ENCODE measurements around a stretch of chr12.

DNA sequence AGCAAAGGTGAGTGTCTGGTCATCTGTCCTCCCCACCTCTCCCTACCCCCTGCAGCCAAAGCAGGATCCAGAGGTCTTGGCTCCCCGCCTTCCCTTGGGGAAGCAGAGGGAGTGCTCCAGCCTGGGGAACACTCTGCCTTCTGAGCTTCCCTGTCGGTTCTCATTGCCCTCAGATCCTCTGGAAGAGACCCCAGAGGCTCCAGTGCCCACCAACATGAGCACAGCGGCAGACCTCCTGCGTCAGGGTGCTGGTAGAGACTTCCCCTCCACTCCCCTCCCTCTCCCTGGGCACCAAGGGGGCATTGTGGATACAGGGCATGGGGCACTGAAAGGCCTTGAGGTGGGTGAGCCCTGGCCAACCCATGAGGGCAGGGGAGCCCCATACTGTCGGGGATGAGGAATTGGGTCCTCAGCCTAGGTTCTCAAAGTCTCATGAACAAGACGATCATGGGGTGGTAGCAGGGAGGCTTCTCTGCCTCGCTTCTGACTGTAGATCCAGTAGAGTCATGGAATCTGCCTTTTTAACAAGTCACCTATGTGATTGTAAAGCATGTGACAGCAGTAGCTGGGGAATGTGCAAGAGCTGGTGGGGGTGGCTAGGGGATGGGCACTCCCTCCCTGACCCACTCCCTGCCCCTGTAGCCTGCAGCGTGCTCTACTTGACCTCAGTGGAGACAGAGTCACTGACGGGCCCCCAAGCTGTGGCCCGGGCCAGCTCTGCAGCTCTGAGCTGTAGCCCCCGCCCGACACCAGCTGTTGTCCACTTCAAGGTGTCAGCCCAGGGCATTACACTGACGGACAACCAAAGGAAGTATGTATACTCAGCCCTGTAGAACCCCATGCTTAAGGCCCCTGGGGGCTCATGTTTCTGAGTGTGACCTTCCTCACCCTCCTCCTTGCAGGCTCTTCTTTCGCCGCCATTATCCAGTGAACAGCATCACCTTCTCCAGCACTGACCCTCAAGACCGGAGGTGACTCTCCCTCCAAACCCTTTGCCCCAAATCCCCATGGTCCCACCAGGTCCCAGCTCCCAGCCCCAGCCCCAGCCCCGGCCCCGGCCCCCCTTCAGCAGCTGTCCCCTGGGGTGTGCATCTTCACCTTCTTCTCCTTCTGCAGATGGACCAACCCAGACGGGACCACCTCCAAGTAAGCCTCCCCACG lies 13.0 kb downstream of the TNS2 start:
- PRO-cap, 5 experiments: no peak in any of the 5 experiments
- RAMPAGE, long total RNA, 2 experiments: no peak in any of the 2 experiments
- RRBS: 57% methylated on average over 1 of the region's 20 CpGs

DNA sequence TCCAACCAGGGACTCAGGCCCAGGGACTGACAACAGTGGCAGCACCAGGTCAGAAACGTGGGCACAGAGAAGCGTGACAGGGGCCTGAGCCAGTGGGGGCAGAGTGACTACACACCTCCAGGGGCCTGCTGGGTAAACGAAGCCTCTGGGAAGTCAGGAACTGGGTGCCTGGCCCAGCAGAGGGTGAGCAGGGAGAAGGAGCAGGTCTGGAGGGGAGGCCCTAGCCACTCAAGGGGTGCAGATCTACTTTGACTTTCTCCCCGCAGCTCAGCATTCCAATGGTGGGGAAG lies 13.6 kb downstream of the SPRYD3 start:
- PRO-cap, 5 experiments: no peak in any of the 5 experiments
- RAMPAGE, long total RNA, 2 experiments: no peak in any of the 2 experiments
- RRBS: no CpG with 5 or more reads among the region's 4 CpGs

DNA sequence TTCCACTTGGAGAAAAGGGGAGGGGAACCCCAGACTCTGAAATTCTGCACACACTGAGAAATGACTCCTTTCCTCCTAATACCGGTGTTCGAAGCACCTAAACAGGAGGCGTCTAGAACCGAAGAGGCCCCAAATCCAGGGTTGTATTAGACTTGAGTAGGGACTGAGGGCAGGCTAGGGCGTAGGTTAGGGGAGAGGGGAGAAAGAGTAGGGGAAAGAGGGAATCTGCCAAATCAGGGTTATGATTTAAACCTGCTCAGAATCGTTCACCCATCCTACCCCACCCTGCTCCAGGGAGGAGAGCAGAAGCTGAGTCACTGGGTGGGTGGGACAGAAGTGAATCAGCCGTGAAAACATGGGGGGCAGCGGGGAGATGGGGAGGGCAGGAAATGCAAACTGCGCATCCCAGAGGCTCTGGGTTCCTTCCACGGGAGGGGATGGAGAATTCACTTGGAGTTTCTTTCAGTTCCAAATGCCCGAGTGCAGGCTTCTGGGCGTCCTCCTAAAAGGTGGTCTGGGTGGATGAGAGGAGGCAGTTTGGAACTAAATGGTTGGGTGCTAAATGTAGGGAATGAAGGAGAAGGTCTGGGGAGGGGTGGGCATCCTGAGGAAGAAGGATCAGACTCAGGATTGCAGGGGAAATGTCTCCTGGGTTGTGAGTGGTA lies 1.1 kb downstream of the IGFBP6 start:
- PRO-cap, 5 experiments: peak in 1 of 5 experiments; most common minus-strand start position 304 of the sequence (in 1)
- RAMPAGE, long total RNA, 2 experiments: no peak in any of the 2 experiments
- RRBS: no CpG with 5 or more reads among the region's 12 CpGs

- PRO-cap, 5 experiments: no peak in any of the 5 experiments
- RAMPAGE, long total RNA, 2 experiments: no peak in any of the 2 experiments
- RRBS: no CpG with 5 or more reads among the region's 20 CpGs
Measured at GRCh38 chr12:53171167-53172334, 9.0 kb upstream of the ZNF740 start.

DNA sequence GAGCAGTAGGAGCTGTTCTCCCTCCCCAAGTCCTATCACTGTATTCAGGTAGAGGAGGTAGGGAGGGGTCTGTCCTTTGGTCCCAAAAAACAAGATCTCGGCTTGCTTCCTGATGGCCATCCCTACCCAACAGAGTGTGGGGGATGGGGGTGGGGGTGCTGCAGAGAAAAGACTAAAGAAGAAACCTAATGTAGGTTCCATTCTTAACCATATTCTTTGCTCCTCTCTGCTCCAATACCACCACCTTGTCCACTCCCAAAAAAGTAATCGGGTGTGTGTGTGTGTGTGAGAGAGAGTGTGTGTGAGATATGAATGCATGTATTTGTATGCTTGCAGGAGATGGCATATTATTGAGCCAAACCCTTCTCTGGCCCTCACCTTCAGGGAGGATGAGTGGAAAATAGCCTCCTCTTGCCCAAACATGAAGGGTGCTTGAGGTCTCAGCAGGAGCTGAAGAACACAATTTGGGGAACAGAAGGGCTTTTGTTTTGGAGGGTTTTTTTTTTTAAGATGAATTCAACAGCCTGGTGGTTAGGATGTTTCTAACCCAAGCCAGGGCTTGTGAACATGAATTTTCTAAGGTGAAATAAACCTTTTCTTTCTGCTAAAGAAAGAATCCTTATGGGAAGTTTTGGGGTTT lies 8.0 kb upstream of the CSAD start:
- PRO-cap, 5 experiments: peak in 1 of 5 experiments; most common plus-strand start position 132 of the sequence (in 1)
- RAMPAGE, long total RNA, 2 experiments: no peak in any of the 2 experiments
- RRBS: no CpG with 5 or more reads among the region's 2 CpGs

DNA sequence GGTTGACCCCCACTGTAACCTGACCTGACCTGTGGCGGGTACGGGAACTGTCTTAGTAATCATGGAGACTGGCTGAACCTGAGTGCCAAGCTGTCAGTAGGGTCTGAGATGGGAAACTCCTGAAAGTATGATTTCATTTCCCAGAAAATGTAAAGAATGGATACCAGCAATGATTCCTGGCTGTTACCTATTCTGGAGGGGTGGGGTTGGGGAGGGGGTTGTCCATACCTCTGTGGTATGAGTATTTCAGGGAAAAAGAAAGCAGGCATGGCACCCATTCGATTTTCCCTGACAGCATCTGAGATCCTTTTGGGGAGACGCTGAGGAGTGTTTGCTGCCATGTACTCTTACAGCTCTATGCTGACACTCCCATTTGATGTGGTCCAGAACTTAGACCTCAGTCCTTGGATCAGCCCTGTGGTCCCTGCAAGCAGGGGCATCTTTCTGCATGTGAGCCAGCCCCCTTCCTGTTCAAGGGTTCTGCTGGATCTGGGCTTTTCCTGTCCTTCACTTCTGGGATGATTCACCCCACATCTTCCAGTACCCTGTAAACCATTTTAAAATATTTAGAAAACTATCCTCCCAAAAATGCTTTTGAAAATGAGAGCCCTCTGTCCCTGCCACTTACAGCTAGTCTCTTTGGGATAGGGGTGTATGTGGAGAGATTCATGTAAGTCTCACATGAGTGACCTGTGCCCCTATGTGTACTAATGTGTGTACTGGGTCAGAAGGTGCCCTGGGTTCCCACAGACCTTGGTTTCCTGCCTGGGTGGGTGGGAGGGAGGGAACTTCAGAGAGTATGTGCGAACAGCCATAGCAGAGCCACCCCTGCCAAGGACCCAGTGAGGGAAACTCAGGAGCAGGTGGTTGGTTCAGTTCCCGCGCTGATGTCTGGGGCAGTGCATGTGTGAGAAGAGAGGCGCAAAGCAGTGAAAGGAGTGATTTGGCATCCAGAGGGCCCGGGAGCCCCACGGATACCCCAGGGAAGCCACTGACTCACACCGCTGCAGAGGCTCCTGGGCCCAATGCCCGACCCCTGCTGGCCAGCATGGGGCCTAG lies 8.9 kb upstream of the CSAD start:
- PRO-cap, 5 experiments: no peak in any of the 5 experiments
- RAMPAGE, long total RNA, 2 experiments: no peak in any of the 2 experiments
- RRBS: no CpG with 5 or more reads among the region's 12 CpGs

- PRO-cap, 5 experiments: no peak in any of the 5 experiments
- RAMPAGE, long total RNA, 2 experiments: no peak in any of the 2 experiments
- RRBS: no CpG with 5 or more reads among the region's 7 CpGs
Measured at GRCh38 chr12:53191109-53191504, 10.4 kb upstream of the CSAD start.

DNA sequence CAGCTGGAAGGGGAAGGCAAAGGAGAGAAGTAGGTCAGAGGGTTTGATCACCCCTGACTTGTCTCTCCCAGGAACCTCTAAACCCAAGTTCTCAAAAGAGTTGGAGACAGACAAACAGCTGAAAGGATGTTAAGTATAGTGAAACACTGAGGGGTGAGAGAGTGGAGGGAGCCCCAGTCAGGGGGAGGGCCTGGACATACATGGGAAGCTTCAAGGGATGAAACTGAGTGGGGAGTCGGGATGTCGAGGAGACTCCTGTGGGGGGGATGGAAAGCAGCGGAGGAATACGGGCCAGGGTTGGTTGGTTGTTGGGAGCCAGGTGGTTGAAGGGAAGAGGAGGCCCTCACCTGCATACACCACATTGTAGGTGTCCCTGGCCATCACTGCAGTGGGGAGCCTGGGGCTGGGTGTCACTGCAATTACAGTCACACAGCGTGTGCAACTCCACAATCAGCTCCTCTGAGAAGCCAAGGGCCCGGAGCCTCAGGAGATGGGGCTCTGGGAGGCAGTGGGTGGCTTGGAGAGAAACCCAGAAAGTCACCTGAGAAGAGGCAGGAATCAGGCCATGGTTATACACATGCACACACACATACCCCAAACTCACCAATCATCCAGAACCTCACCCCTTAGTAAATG lies 12.8 kb upstream of the CSAD start:
- PRO-cap, 5 experiments: no peak in any of the 5 experiments
- RAMPAGE, long total RNA, 2 experiments: no peak in any of the 2 experiments
- RRBS: no CpG with 5 or more reads among the region's 6 CpGs

DNA sequence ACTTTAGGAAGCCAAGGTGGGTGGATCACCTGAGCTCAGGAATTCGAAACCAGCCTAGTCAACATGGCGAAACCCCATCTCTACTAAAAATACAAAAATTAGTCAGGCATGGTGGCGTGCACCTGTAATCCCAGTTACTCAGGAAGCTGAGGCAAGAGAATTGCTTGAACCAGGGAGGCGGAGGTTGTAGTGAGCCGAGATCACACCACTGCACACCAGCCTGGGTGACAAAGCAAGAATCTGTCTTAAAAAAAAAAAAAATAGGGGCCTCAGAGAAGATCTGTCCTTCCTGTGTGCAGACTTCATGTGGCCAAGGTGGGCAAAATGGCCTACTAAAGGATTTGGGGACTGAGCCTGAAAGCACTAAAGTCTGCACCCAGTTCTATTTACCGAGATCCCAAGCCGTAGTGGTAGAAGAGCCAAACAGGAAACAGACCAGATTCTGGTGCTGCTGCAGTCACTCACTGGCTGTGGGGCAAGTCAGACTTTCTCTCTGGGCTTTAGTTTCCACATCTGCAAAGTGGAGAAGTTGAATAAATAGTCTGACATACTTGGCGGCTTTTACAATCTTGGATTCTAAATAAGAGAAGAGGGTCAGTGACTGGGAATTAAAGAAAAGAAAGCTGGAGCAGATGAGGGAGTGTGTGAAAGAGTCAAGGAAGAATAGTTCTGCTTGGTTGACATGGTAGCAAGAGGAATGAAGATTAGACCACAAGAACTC lies 6.2 kb downstream of the ITGB7 start:
- PRO-cap, 5 experiments: no peak in any of the 5 experiments
- RAMPAGE, long total RNA, 2 experiments: no peak in any of the 2 experiments
- RRBS: no CpG with 5 or more reads among the region's 8 CpGs

- PRO-cap, 5 experiments: no peak in any of the 5 experiments
- RAMPAGE, long total RNA, 2 experiments: no peak in any of the 2 experiments
- RRBS: no CpG with 5 or more reads among the region's 6 CpGs
Measured at GRCh38 chr12:53220566-53220792, 11.5 kb downstream of the RARG start.

GRCh38 chr12:53324420-53324661 lies 2.9 kb upstream of the AAAS start:
- PRO-cap, 5 experiments: no peak in any of the 5 experiments
- RAMPAGE, long total RNA, 2 experiments: no peak in any of the 2 experiments
- RRBS: no CpG with 5 or more reads among the region's 7 CpGs

DNA sequence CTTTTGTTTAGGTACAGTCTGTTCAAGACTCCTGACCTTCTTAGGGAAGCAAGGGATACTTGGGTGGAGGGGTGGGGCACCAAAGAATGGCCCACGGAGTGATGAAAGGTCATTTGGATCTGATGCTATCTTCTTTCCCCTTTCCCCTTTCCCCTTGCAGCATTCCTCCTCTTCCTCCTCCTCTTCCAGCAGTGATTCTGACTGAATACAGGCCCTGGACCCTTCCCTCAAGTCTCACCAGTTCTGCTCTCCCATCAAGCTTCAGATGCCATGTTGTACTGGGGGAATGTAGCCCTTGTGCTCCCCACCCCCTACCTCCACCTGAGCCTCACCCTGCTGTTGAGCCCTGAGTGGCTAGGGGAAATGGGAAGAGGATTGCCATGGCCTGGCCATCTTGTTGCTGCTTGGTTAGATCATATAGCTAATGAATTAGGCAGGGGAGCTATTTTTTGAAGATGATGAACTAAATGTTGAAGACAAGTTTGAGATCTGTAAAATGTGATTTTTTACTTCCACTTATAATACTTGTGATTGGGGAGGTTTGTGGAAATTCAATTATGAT lies 4.4 kb downstream of the PRR13 start:
- PRO-cap, 5 experiments: no peak in any of the 5 experiments
- RAMPAGE, long total RNA, 2 experiments: no peak in any of the 2 experiments
- RRBS: no CpG with 5 or more reads among the region's 1 CpG

- PRO-cap, 5 experiments: no peak in any of the 5 experiments
- RAMPAGE, long total RNA, 2 experiments: no peak in any of the 2 experiments
- RRBS: no CpG with 5 or more reads among the region's 9 CpGs
Measured at GRCh38 chr12:53453918-53455174, 2.4 kb downstream of the PCBP2 start.

DNA sequence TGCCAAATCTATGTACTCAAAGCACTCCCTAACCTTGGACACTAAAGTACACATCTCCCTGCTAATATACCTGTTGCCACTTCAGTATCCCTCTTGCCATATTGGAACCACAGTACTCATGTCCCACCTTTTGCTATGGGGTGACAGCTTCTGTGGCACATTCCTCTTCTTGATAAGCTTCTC lies 16.1 kb downstream of the MAP3K12 start:
- PRO-cap, 5 experiments: no peak in any of the 5 experiments
- RAMPAGE, long total RNA, 2 experiments: no peak in any of the 2 experiments

GRCh38 chr12:53500579-53500867 lies 560 bp upstream of the TARBP2 start:
- PRO-cap, 5 experiments: peak in 5 of 5 experiments; most common minus-strand start chr12:53500673 (in 5)
- RAMPAGE, long total RNA, 2 experiments: no peak in any of the 2 experiments
- RRBS: 1% methylated on average over 6 of the region's 14 CpGs

GRCh38 chr12:53505147-53505749 lies 2.0 kb downstream of the NPFF start:
- PRO-cap, 5 experiments: no peak in any of the 5 experiments
- RAMPAGE, long total RNA, 2 experiments: no peak in any of the 2 experiments
- RRBS: 72% methylated on average over 2 of the region's 17 CpGs

- PRO-cap, 5 experiments: no peak in any of the 5 experiments
- RAMPAGE, long total RNA, 2 experiments: no peak in any of the 2 experiments
- RRBS: no CpG with 5 or more reads among the region's 5 CpGs
Measured at GRCh38 chr12:53514105-53514673, 6.9 kb upstream of the NPFF start.

DNA sequence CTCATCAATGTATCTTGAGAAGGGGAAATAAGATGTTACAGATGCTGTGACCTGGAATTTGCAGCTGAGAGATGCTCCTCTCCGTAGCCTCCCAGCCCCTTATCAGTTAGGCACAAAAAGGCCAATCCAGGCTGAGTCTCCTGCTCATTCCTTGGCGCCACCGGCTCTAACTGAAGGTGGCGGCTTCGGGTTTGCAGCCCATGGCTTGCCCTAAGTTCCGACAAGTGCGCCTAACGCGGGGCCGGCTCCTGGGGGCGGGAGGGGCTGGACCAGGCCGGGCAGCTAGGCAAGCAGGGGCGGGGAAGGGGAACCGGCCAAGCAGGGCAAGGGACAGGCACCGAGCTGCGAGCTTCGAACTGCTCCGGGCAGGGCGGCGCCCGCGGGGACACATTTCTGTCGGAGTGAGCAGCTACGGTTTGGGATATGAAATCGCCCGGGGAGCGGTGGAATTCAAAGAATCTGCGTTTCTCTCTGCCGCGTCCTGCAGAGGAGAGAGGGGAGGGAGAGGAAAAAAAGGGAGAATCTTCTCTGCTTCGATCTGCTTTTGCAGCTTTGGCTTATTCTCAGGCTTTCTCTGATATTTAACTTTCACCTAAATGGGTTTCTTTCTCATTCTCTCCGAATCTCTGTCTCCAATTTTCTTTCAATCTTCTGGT lies 1.7 kb upstream of the HOXC12 start:
- PRO-cap, 5 experiments: no peak in any of the 5 experiments
- RAMPAGE, long total RNA, 2 experiments: no peak in any of the 2 experiments
- RRBS: 8% methylated on average over 20 of the region's 32 CpGs

GRCh38 chr12:53965623-53966947 lies 6.8 kb upstream of the HOXC11 start:
- PRO-cap, 5 experiments: no peak in any of the 5 experiments
- RAMPAGE, long total RNA, 2 experiments: no peak in any of the 2 experiments
- RRBS: 8% methylated on average over 12 of the region's 65 CpGs

DNA sequence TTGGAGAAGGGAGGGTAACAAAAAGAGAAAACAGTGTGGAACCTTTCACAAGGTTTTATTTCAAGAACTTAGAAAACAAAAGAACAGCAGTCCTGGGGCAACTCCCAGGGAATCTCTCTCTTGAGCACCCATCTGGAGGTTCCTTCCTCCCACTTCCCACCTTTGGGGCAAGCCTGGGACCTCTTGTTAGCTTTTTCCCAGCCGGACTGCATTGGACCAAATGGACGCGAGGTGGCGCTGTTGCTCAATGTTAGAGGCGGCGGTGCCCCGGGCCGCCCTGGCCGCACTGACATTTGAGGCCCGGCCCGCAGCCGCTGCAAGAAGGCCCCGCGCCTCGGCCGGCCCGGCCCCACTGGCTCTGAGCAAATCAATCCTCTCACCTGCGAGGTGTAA lies 2.9 kb upstream of the HOXC8 start:
- PRO-cap, 5 experiments: no peak in any of the 5 experiments
- RAMPAGE, long total RNA, 2 experiments: no peak in any of the 2 experiments
- RRBS: under 1% methylated on average over 13 of the region's 18 CpGs

Measured in liver (tissue), 9 donors.